HTR-8/SVneo (cell line): ENCODE measurements around a stretch of chr7.

DNA sequence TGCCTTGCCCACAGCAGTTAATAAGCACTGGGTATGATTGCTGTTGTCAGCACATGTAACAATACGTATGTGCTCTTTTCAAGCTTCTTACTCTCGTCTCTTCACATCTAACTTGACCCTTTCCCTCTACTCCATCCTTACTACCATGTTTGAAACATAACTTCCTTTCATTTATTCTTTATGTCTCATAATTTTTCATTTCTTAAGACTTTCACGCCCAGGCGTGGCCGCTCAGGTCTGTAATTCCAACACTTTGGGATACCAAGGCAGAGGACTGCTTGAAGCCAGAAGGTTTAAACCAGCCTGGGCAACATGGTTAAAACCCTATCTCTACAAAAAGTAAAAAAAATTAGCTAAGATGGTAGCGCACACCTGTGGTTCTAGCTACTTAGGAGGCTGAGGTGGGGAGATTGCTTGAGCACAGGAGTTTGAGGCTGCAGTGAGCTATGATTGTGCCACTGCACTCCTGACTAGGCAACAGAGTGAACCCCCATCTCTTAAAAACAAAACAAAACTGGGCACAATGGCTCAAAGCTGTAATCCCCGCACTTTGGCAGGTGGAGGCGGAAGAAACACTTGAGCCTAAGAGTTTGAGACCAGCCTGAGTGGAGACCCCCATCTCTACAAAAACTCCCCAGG, 35.2 kb downstream of the ESYT2 start:
- RRBS = no CpG with 5 or more reads among the region's 8 CpGs

GRCh38 chr7:158820852-158822220, 8.0 kb downstream of the ESYT2 start:
- RRBS = no CpG with 5 or more reads among the region's 18 CpGs

DNA sequence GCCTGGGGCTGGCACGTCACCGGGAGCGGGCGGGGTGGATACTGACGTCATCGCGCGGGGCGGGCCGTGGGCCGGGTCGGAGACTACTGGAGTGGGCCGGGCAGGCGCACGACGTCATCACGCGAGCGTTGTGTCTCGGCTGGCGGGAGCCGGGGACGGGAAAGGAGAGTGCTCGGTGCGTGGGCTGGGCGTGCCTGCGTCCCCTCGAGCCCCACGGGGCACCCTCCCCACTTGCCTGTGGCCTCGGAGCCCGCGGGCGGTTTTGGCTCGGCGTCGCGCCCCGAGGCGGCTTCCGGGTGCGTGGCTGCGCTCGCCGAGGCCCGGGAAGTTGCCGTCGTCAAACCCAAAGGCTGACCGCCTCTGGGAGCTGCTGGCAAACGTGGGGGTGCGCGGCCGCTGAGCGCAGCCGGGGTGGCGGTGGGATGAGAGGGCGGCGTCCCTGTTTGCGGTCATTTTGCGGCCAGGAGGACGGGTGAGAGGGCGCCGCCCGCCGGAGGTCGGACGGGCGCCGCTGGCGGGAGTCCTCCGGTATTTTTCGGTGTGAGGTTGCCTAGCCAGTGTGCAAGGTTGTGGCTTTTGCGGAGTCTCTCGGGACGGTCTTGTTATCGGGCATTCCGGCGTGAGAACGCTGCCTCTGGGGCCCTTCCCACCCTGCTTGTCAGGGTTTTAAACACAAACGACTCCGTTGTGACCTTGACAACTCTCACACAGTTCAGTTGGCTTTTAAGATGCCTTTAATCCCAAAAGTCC, 452 bp upstream of the ESYT2 start:
- RRBS = 1% methylated on average over 51 of the region's 80 CpGs

GRCh38 chr7:158858944-158859337, 2.6 kb downstream of the DYNC2I1 start:
- RRBS = no CpG with 5 or more reads among the region's 4 CpGs

DNA sequence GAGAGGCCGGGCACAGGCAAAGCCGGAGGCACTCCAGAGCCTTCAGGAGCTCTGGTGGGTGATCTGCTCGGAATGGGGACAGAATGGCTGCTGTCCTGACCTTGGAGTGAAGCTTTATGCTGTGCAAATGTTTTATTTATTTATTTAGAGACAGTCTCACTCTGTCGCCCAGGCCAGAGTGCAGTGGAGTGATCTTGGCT, 55.4 kb downstream of the DYNC2I1 start:
- RRBS = no CpG with 5 or more reads among the region's 4 CpGs

DNA sequence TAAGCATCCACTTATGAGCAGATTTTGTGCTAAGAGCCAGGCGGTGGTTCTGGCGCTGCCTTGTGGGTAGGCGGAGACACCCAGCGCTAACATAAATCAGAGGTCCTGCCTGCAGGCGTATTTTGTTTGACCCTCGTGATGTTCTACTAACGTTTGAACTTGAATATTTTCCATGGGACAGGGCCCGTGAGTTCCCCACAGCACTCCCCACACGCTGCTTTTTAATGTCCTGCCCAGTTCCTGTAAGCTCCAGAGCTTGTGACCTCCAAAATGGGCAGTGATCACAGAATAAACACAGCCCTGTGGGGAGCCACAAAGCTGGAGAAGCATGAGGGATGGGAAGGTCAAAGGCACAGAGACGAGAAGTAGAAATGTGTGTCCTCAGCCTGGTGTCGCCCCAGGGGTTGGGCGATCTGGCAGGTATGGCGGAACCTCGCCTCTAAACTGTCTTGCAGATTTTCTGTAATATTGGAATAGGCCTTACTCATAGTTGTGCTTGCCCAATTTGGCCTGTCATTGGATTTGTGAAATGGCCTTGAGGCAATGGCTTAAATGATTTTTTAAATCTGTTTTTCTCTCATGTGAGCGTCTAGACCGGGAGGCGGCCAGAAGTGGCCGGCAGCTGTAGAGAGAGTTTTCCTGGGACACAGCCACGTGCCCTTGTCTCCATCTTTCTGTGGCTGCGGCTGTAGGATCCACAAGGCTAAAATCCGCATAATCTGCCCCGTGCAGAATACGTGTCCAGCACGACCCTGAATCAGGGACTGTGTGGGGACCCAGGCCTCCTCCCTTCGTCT, 99.4 kb downstream of the DYNC2I1 start:
- RRBS = no CpG with 5 or more reads among the region's 25 CpGs

DNA sequence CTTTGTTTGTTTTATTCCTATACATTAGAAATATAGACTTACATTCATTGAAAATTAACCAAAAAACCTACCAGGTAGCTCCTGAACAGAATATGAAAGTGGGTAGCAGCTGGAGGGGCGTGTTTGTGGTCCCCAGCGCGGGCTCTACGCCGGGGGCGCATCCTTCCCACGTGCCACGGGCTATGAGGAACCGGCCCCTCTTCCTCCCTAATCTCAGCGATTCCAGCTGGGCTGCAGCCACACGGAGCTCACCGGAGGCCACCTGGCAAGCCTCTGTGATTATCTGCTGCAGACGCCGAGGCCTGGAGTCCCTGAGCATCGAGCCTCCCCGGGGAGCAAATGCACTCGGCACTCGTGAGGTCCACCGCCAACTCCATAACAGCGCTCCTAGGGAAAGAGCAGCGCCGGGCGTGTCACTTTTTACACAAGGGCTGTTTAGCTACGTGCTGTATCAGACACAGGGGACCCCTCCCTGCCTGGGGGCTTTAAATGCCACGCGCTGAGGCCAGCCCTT, 101.1 kb downstream of the DYNC2I1 start:
- RRBS = 91% methylated on average over 16 of the region's 26 CpGs

- RRBS = no CpG with 5 or more reads among the region's 25 CpGs
These were observed 129.2 kb downstream of the VIPR2 start for GRCh38 chr7:159015171-159016213.

GRCh38 chr7:159094415-159094799, 50.3 kb downstream of the VIPR2 start:
- RRBS = no CpG with 5 or more reads among the region's 14 CpGs